ENCODE results near the genes TDGF1P3 and LRCH2.

GRCh38 chrX:108018608-108019021 is 26.2 kb upstream of the VSIG1 start:
- PRO-cap, 2 experiments: no peak in any of the 2 experiments

DNA sequence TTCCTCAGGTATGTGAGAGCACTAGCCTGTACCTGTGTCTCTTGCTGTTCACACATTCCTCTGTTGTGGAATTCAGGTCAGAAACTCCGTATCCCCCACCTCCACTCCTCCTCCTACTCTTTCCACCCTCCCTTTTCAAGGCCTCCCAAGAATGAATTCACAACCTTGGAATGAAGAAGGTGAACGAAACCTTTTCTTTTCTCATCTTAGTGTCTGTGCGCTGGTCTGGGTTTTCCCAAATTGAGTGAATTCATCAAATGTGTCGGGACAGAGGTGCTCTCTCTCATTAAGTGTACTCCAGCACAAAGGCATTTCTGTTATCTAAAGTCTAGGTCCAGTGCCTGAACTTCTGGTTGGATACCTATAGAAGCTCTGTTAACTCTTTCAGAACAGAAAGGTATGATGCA is 42.0 kb downstream of the COL4A6 start:
- PRO-cap, 2 experiments: no peak in any of the 2 experiments

GRCh38 chrX:110012447-110013485 is 9.9 kb downstream of the TMEM164 start:
- PRO-cap, 2 experiments: no peak in any of the 2 experiments

- PRO-cap, 2 experiments: no peak in any of the 2 experiments
Measured at GRCh38 chrX:110045891-110046529, 43.1 kb downstream of the TMEM164 start.

DNA sequence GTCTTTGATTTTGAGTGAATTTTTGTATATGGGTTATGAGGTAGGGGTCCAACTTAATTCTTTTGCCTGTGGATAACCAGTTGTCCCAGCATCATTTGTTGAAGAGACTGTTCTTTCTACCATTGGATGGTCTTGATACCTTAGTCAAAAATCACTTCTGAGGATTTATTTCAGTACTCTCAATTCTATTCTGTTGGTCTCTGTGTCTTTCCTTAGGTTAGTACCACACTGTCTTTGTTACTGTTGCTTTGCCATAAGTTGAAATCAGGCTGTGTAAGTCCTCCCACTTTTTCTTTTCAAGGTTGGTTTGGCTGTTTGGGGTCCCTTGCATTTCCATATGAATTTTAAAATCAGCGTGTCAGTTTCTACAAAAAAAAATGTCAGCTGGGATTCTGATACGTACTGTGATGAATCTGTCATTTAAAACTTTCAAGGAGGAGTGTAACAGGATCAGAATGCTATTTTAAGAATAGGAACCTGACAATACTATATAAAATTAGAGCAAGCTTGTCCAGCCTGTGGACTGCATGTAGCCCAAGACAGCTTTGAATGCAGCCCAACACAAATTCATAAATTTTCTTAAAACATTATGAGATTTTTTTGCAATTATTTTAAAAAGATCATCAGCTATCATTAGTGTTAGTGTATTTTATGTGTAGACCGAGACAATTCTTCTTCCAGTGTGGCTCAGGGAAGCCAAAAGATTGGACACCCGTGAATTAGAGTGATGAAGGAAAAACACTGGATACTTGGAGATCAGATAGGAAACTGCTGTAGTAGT is 56.4 kb downstream of the TMEM164 start:
- PRO-cap, 2 experiments: no peak in any of the 2 experiments

DNA sequence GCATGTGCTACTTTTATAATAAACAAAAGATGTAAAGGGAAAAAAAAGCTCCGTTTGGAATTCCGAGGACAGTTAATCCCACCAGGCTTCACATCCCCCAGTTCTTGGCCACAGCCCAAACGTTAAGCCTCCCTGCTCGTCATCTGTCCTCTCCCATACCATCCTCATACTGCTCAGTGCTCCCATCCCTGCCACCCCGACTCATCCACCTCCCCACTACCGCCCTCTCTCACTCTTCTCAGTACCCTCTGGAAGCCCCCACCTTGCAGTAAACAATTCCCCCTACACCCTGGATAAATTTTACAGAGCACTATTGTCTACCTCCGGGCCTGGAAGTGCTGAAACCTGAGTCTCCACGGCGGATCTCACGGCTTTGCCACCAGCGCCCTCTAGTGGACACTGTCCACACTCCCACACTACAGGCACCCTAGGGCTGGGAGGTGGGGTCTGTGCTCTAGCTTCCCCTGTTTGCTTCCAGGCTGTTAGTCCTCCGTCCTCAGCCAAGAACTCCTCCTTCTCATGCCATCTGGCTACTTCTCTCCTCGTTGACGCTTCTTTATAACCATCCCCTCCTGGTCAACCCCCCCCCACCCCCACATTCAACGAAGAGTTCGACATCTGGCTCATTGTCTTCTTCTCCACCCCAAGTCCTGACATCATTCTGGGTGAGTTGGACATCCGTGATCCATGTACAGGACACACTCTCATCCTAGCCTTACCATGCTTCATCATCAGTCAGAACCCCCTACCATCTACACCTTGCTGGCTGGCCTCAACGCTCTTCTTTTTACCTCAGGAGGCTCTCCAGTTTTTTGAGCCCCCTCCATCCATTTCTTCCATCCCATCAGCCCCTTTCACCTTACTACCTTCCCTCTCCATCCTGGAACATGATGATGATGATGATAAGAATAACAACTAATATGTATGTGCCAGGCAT is 54.6 kb downstream of the RTL9 start:
- PRO-cap, 2 experiments: no peak in any of the 2 experiments

DNA sequence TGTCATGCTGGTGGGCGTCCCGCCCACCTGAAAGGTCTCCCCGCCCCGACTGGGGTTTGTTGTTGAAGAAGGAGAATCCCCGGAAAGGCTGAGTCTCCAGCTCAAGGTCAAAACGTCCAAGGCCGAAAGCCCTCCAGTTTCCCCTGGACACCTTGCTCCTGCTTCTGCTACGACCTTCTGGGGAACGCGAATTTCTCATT is at the start of gene TDGF1P3:
Gene TDGF1P3 (plus strand): TSS at position 84 of the 200 bp plus-strand sequence.
- PRO-cap, 2 experiments: no peak in any of the 2 experiments

DNA sequence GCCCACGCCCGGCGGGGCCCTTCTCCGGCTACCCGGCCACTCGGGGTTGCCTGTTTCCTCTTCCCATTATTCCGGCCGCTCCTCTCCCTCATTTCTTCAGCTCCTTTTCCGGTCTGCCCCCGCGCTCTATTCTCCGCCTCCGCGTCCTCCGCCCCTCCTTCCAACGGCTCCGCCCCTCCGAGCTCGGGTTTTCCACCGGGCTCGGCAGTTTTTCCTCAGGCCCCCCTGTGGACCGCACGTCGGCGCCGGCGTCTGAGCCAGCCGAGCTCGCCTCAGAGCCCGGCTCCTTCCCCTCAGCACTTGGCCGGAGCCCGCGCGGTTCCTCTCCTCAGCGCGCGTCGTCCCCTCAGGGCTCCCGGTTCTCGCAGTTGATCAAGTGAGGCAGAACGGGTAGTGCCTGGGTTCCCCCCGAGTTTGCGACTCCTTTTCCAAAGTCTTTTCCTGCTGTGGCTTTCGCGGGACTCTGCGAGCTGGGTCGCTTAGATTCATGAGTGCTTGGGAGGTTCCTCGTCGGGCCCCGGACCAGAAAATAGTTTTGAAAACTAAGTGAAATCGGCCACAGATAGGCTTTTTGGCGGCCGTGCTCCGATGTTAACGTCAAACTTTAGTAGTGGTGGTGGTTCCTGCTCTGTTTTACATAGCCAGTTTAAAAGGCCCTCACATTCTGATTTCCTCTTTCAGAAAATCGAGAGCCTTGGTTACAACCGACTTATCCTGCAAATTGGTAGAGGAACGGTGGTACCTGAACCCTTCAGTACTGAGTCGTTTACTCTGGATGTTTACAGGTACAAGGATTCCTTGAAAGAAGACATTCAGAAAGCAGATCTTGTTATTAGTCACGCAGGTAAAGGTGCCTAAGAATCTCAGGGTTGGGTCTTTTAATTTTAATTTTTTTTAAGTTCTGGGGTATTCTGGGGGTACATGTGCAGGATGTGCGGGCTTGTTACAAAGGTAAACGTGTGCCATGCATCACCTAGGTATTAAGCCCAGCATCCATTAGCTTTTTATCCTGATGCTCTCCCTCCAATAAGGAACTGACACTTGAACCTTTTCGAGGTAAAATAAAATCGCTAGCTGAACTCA is 822 bp downstream of the ALG13 start:
- PRO-cap, 2 experiments: peak in 2 of 2 experiments; most common plus-strand start position 207 of the sequence (in 2); most common minus-strand start position 98 of the sequence (in 2)

DNA sequence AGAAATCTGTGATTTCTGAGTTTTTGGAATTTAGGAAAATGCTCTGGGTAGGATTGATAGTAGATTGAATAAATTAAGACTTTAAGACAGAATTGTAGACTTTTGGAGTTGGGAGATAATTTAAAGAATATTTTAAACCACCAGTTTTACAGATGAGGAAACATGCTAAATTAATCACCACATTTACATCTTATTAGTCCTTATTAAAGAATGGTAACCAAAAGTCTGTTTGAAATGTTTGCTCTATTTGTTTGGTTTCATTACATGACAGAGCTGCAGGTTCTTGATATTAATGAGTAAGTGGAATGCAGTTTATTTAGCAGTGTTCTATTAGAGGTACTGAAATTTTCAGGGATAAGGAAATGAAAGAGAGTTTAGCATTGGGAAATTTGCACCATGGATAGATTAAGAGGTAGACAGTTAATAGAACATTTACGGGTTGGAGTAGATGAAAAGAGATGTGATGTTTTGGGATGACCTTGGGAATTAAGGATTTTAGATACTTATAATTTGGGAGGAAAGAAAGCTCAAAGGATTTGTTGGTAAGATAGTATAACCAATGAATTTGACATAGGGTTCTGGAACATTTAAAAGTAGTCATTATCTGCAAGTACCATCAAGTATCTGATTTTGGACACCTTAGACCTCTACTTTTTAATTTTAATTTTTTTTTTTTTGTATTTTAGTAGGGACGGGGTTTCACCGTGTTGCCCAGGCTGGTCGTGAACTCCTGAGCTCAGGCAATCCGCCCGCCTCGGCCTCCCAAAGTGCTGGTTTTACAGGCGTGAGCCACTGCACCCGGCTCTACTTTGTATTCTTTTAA is 9.2 kb downstream of the ALG13 start:
- PRO-cap, 2 experiments: no peak in any of the 2 experiments

DNA sequence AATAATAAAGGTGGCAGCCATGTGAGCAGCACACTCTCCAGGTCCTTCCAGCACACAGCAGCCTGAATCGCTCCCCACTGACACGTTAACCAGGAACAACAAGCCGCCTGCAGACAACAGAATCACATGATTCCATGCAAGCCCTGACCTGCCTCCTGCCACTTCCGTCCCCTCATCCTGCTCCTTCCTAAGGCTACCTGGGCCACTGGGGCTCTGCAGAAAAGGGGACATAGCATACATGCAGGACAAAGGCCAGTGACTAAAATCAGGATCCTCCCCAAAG is 21.9 kb downstream of the AMOT start:
- PRO-cap, 2 experiments: no peak in any of the 2 experiments

DNA sequence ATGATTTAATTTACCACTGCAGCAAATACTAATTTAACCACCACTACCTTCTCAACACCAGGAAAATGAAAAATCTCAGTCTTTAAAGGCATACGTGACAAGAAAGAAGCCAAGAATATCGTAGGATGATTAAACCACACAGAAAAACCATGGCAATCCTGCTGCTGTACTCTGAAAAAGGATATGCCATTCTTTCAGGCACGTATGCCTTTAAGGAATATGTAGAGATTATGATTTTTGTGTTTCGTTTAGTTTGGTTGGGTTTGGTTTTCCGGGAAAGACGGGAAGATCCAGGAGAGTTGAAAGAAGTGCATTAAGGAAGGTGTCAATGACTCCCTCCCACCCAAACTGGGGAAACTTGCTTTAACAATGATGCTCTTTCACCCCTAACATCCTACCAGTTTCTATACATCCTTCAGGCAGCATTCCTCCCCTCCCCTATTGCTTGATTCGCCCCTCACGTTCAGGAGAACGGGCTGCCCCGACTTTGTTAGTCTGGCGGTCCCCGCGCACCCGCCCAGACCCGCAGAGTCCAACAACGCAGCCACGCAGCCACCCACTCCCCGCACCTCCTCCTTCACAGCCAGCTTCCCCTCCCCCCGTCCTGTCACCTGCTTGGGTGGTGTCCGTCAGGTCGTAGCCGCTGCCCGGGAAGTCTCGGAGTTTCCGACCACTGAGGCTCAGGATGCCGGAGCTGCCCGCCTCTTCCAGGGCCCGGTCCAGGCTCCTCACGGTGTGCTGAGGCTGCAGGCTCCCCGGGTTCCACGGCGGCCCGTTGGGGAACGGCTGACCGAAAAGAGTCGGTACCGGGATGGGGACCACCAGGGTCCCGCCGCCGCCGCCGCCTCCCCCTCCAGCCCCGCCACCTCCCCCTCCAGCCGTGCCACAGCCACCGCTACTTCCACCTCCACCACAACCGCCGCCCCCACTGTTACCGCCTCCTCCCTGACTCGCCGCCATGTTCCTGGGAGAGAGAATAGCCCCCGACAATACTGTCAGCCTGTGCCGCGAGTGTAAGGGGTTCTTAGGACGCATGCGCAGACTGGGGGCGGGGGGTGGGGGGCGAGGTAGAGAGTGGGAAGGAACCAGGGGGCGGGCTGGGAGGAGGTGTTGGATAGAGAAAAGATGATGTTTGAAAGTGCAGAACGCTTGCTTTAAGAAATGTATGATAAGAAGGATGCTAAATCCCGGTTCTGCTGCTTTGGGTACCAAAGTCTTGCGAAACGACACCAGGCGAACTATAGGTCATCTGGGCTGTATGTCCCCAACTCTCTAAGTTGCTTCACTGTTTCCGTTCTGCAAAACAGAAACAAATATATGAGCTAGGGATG is at the start of gene LRCH2:
Gene LRCH2 (minus strand): TSS at position 1,015 of the 1,331 bp plus-strand sequence.
- PRO-cap, 2 experiments: no peak in any of the 2 experiments

DNA sequence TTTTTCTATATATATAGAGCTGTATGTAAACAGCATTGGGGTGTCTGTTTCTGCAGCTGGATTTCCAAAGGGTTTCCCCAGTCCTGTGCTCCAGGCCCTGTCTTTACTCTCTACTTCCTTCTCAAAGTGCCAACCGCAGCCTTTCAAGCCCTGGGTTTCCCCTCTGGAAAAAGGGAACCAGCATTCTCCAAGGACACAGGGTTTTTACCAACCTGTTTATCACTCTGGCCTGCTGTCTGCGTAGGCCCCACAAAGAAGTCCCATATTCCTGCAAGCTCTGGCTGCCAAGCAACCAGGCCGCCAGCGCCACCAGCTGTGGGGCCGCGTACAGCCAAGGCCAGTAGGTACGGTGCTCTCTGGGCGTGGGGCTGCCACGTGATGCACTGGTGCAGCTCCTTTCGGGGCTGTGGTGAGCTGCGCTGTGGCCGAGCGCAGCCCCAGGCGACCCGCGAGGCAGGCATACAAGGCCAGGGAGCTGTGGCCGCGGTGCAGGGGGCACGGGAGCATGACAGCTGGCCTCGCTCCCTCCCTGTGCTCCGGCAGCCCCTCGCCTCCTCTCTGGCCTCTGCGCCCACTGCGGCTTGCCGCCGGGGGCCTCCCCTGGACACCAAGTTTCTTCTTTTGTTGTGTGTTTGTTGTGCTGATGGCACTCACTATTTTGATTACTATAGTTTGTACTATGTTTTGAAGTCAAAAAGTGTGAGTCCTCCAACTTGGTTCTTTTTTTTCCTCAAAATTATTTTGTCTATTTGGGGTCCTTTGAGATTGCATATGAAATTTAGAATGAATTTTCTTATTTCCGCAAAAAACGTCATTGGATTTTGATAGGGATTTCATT is 22.2 kb downstream of the LUZP4 start:
- PRO-cap, 2 experiments: no peak in any of the 2 experiments

GRCh38 chrX:115400995-115401509 is 111.5 kb downstream of the LUZP4 start:
- PRO-cap, 2 experiments: no peak in any of the 2 experiments

- PRO-cap, 2 experiments: no peak in any of the 2 experiments
Measured at GRCh38 chrX:115472056-115472622, 88.8 kb upstream of the PLS3 start.

DNA sequence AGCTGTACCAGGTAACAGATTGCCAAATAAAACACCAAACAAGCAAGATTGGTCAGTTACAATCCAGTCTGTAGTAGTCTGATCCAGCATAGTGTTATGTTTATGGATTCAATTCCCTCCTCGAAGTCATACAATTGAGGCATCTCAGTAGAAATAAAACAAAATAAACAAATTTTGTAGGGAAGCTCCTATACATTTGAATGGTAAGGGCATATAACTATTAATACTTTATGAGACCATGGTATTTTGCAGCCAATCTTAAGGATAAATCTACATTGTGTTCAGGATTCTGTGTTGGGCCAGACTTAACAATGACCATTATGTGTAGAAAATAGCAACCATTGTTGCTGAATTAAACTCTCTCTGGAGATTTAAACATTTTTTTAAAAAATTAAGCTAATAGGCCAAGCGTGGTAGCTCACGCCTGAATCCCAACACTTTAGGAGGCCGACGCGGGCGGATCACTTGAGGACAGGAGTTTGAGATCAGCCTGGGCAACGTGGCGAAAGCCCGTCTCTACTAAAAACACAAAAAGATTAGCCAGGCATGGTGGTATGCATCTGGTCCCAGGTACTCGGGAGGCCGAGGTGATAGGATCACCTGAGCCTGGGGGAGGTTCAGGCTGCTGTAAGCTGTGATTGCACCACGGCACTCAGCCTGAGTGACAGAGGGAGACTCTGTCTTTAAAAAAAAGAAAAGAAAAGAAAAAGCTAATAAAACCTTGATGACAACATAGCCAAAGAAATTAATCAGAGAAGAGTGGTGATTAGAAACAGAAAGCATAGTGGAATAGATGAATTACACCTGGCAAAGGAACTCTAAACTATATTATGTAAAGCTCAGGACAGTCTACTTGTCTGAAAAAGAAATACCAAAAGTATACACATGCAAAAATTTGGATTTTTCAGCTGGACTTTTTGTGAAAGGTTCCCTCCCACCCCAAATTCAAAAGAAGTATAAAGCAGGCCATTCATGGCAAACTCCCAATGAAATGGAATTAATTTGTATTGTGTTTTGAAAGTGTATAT is 21.7 kb downstream of the PLS3 start:
- PRO-cap, 2 experiments: no peak in any of the 2 experiments

DNA sequence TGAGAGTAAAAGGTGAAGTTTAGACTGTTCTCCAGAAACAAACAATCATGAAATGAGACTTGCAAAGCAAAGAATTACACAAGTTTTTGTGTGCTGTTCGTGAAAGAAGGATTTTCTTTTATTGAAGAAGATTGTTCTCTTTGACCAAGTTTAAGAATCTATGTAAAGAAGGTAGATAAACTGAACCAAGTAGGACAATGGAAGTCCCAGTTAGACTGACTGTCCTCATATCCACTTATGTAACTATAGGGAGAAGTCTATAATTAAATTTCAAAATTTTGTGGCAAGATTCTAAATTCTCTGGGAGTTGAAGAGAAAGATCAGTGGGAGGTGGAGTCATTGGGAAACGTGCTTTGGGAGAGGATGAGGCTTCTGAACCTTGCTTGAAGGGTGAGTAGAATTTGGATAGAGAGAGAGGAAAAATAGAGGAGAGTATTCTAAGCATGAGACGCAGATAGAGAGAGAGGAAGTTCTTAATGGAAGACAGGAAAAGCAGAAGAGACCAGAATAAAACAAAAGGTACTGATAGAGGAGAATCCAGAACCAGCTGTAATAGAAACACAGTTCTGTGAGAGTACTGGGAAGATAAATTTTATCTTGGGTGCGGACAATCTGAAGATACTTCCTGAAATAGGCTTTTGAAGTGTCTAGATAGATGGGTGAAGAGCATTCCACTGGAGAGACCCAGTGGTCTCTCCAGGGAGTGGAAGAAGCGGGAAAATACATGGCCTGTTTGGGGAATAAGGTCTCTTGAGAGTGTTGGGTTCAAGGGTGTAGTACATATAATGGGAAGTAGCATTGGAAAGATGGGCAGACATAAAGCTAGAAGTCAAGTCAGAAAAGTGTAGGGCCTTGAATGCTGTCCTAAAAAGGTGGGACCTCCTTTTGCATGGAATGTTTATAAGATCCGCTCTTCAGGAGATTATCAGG is 39.8 kb downstream of the PLS3 start:
- PRO-cap, 2 experiments: no peak in any of the 2 experiments

DNA sequence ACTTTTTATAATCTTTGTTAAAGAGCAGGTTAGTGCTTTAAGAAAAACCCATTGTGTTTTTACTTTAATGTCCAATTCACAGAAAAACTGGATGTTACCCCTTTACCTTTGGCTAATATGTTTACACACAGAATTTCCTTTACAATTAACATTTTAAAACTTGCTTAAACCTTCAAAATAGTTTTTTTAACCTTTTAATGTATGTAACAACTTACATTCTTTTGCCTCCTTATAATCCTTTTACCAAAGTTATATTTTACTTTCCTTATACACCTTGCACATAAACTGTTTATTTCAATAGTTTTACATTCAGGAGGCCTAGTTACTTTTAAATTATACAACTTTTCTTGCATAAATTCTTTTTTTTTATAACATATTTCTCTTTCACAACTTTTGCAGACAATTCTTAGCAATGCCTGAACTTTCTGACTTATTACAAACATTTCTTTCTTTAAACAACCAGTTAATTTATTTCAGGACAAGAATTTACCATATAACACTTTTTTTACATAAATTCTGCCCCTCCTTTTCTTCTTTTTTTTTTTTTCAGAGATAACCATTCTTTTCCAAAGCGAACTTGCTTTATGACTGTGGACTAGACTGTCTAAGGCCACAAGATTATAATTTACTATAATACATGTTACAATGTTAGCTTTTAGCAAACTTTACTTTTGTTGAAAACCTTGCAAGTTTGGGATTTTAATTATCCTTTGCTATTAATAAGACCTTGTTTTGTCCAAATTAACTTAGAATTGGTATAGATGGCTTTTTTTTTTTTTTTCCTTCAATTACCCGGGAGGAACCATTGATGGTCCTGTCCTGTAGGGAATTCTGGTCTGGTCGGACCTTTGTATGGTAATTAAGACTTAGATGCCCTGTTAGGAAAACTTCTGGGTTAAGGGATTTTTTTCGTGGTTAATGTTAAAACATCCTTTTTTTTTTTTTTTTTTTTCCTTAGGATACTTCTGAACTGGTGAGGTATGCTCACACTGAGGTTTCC is 248.8 kb upstream of the AGTR2 start:
- PRO-cap, 2 experiments: no peak in any of the 2 experiments

DNA sequence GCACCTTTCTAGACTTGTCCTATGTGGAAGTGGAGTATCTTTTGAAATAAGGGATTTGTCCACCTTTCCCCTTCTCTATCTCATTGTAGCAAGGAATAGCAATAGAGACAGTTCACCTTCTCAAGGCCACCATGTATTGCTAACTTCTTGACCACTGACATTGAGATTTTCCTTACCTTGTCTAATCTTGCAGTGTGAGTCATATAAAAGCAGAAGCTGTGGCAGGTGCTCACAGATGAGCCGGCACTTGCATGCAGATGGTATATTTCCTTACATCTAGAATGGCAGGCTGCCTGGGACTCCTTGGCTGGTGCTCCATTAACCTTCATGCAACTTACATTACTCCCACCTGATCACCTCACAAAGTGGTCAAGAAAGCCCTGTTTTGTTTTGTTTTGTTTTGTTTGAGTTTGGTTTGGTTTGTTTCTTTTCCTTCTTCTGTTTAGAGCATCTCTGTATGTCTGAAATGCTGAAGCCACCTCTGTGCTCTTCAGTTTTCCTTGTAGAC is 68.4 kb downstream of the AGTR2 start:
- PRO-cap, 2 experiments: peak in 1 of 2 experiments; most common plus-strand start position 235 of the sequence (in 1)

DNA sequence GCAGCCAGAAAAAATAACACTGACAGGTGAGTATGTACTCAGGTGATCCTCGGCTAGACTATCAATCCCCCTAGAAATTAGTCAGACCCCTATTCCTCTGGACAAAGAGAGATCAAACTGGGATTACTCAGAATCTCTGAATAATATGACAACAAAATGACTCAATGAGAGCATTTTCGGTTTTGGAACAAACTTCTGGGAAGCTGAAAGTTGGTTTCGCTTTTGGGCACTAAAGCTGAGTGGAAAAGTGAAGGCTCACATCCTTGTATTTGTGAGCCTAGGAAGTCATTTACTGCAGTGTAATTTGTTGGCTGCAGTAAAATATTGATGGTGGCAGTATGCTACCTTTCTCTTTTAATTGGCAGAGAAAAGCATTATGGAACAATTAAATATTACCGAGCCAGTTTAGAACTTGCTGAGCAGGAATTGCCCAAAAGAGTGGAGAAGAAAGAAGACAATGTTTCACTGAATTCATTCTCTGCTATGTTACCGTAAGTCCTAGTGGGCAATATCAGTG is 69.4 kb downstream of the AGTR2 start:
- PRO-cap, 2 experiments: no peak in any of the 2 experiments

DNA sequence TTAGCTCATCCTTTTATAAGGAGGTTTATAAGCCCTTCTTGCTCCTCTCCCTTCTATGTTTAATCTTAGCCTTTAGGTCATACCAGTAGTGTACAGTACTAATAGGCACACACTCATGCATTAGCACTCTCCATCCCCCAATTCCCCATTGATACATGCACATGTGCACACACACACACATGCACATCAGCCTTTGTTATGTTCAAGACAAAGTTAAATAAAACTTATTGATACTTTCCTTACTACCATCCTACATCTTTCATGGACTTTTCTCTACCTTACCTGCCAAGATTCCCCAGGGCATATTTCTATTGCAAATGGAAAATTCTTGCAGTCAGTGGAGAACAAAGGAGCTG is 1.1 kb upstream of the SLC6A14 start:
- PRO-cap, 2 experiments: no peak in any of the 2 experiments

All from Colon Carcinoma Metastatic in the Brain (tissue), 2 donors.